Thyroid gland (tissue), 7 donors: ENCODE data around the genes CSNK1G1 and PCLAF.

DNA sequence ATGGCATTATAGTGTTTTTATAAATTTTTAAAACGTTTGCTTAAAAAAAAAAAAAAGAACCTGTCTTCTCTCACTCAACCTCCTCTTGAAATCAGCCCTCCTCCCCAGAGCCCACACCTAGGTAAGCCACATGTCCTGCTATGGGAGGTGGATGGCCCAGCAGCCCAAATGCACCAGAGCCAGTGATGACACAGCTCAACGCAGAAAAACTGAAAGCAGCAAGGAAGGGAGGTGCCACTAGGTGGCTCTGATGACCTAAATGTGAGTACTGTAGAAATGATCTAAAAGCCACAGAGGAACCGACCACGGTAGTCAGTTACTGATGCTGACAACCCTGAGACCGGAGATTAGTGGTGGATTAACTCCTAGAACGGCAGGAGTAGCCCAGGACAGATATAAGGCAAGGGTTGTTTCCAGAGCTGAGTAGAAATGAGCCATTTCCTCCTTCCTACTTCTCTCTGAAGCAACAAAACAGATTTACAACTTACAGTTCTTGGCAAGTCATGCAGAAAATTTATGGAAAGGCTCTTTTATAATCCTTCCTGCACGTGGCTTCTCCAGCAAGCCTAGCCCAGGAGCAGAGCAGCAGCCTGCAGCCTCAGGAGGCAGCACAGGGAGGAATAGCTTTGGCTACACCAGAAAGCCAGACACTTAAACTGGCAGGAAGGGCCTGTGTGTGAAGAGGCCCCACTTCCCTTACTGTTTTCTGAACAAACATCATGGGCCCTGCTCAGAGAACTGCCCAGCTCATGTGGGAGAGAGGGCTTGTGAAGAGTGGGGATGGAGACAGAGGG, 13.1 kb downstream of the FBXL22 start:
- PRO-cap, 2 experiments, result peak in 2 of 2 experiments; most common plus-strand start position 284 of the sequence (in 2)
- RAMPAGE, long total RNA, 5 experiments, result no peak in any of the 5 experiments

DNA sequence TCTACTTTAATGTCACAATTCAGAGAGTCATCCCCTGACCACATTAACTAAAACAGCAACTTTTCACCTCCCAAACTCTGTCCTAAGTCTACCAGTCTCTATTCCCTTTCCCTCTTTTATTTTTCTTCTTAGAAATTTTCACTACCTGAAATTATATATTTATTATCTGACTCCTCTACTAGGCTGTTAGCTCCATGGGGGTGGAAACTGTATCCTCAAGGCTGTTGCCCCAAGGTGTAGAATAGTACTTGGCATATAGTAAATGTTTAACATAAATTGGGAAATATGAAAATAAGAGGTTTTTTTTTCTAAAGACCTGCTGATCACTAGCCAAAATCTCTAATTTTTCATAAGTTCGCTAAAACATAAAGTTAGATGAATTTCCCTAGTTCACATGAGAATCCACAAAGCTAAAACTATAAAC, 59.7 kb downstream of the HERC1 start:
- PRO-cap, 2 experiments, result no peak in any of the 2 experiments
- RAMPAGE, long total RNA, 5 experiments, result no peak in any of the 5 experiments

GRCh38 chr15:63832999-63833656, 620 bp downstream of the HERC1 start:
- PRO-cap, 2 experiments, result peak in 2 of 2 experiments; most common plus-strand start chr15:63833291 (in 2); most common minus-strand start chr15:63833509 (in 2)
- RAMPAGE, long total RNA, 5 experiments, result no peak in any of the 5 experiments

DNA sequence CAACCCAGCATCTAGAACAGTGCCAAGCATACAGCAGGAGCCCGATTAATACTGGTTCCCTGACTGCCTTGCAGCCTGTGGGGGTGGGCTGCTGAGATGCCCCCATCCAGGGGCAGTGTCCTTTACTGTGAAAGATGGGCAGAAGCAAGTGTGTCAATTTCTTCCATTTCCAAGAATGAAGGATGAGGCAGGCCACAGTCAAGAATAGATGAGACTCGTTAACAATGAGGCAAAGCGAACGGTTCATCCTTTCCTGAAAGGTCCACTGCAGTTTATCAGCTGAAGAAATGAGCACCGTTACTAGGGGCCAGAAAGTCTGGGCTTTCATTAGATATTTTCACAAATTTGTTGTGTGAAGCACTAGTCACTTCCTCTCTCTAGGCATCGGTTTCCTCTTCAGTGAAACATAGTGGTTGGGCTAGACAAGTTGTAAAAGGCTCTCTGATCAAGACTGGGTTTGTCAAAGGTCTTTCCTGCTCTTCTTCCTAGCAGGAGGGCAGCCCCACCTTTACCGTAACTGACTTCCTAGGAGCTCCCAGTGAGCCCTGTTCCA, 72.1 kb upstream of the HERC1 start:
- PRO-cap, 2 experiments, result no peak in any of the 2 experiments
- RAMPAGE, long total RNA, 5 experiments, result no peak in any of the 5 experiments

- PRO-cap, 2 experiments, result no peak in any of the 2 experiments
- RAMPAGE, long total RNA, 5 experiments, result no peak in any of the 5 experiments
Observed at GRCh38 chr15:63927982-63929094, 94.6 kb upstream of the HERC1 start.

DNA sequence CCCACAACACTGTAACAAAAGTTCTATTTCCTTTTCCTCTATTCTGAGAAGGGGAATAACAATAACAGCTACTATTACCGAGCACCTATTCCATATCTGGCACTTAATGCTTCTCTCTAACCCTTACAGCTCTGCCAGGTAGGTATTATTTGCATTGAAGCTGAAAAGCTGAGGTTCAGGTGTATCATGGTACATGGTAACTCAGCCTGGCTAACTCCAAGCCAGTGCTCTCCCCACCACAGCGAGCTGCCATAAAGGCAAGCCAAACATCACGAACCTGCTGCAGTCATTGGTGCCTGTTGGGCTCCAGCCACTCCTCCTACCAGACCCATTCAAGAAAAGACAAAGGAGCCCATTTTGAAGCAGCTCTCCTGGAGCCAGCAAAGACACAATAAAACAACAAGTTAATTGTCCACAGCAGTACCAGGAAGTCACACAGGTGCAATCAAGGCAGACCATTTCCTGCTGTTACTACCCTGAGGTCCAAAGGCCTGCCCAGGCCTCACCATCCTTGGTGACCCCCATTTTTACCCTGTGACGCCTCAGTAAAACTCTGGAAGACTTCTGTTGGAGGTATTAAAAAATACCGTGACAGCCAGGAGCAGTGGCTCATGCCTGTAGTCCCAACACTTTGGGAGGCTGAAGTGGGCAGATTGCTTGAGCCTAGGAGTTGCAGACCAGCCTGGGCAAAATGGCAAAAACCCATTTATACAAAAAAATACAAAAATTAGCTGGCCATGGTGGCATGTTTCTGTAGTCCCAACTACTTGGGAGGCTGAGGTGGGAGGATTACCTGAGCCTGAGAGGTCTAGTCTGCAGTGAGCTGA, 77.5 kb downstream of the DAPK2 start:
- PRO-cap, 2 experiments, result no peak in any of the 2 experiments
- RAMPAGE, long total RNA, 5 experiments, result no peak in any of the 5 experiments

DNA sequence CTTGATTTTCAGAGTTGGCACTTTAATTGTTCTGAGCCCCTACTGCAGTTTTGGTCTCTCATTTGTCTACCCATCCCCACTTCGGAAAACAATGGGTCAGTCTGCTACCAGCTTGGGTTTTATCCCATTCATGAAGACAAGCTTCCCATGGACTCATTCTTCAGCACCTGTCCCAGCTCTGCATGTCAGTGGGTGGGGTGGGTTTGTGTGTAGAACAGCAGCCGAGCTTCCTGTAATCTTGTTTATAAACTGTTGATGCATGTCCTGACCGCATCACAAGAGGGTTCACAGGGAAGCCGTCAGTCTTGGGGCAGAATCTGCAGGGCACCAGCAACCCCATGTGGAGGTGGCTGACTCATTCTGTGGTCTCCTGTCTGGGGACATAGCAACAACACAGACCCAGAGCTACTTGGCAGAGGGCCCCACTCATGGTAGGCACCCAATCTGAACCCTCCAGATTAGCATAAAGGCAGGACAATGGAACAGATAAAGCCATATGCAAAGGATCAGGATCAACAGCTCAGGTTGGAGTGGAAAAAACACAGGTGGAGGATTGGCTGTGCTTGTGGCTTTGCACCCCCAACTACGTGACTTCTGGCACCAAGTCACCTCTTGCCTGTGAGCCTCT, 35.6 kb downstream of the DAPK2 start:
- PRO-cap, 2 experiments, result peak in 2 of 2 experiments; most common plus-strand start position 302 of the sequence (in 1); most common minus-strand start position 184 of the sequence (in 2)
- RAMPAGE, long total RNA, 5 experiments, result no peak in any of the 5 experiments

GRCh38 chr15:64013643-64014095, 32.6 kb downstream of the DAPK2 start:
- PRO-cap, 2 experiments, result no peak in any of the 2 experiments
- RAMPAGE, long total RNA, 5 experiments, result no peak in any of the 5 experiments

DNA sequence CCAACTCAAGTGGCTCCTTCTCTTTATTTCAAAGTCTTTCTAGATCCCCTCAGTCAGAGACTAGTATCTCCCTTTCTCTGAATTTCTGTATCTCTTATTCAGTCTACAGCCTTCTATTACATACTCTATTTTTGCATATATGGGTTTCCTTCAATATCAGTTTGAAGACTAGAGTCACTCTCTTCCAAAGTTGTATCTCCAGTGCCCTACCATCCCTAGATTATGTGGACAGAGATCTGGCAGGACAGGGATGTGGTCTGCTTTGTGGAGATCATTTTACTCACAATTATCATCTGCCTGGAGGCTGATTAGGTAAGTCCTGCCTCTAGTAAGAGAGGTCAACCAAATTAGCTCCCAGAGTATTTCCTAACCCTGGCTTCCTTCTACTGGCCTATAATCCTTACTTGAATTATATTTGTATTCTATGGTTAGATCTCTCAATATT, 1.2 kb downstream of the CIAO2A start:
- PRO-cap, 2 experiments, result no peak in any of the 2 experiments
- RAMPAGE, long total RNA, 5 experiments, result no peak in any of the 5 experiments

DNA sequence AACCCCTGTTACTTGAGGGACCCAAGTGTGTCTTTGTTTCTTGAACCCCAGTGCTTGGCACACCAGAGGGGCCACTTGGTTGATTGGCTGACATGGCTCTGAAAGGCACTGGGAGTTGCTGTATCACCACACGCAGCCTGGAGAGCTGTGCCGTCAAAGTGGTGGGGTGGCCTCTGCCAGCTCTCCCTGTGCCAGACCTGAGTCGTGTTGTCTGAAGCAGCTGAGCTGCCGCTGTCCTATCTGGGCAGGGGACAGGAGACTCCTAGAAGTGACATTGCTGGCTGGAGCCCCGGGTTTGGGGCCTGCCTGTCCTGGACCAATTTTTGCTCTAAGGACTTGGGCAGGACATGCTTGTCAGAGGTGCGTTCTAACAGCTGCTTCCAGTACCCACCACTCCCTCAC, 5.5 kb upstream of the SNX22 start:
- PRO-cap, 2 experiments, result no peak in any of the 2 experiments
- RAMPAGE, long total RNA, 5 experiments, result no peak in any of the 5 experiments

DNA sequence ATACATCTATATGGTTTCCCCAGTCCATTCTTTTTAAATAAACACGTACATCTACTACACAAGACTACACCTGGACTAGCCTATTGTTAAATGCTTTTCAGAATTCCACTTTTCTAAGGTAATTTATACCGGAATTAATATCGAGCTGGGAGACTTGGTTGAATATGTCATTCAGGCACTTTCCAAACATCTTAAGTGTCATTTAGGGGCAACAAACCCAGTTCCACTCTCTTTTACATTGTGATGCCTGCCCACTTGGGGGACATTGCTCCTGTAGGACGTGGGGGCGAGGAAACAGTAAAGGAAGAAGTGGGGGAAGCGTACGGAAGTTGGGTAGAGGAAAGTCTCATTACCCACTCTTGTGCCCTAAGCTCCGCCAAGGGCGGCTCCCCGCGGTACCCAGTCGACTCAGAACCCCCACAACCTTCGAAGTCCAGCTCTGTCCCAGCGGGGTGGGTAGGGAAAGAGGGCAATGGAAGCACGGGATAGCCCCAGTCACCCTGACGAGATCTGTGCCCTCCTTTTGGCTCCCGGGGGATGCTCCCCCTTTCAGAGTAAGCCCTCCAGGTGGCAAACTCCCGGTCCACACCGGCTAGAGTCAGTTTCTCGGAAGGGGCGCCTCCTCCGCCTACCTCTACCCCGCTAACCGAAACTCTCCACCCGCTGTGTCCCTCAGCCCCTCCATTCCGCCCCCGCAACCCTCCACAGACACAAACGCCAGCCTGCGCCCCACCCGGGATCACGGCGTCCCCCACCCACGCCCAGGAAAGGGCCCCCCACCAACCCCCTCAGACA, 639 bp downstream of the CSNK1G1 start:
- PRO-cap, 2 experiments, result peak in 1 of 2 experiments; most common plus-strand start position 597 of the sequence (in 1); most common minus-strand start position 512 of the sequence (in 1)
- RAMPAGE, long total RNA, 5 experiments, result no peak in any of the 5 experiments

DNA sequence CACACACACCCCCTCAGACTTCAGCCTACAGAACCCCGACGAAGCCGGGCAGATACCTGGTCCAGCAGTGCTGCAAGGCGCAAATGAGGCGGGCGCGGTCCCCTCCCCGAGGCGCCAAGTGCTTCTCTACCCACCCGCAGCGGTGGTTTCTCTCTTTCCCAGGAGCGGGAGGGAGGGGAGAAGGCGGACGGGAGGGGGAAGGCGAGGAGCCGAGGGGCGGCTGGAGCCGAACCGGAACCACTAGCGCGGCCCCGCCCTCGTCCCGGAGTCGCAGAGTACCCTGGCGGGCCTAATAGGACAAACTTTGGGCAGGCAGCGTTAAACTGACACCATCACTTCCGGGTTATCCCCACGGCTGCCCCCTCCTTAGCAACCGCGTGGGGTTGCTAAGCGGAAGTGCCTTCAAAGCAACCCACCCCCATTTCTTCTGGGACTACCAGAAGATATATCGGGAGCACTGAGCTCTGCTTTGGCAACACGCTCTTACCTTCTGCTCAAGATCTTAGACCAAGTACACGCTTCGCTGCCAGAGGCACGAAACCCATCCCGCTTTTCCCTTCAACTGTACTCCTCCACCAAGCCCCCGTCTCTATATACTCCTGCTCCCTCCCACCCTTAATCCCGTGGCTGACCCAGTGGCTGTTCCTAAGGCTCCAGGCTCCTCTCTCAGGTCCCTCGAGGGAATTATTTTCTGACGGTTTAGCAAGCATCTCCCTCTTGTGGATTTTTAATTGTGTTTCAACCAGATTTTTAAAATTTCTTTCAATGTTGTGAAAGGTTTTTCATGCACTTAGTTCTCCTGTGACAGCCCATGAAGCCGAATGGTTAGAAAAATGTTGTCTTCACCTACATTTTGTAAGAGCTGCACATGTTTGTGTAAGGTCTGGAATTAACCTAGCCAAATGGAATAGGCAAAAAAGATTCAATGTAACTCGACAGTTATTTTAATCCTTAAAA, at the start of gene CSNK1G1:
CSNK1G1 (minus strand) TSS at position 242 of the 957 bp plus-strand sequence.
- PRO-cap, 2 experiments, result peak in 2 of 2 experiments; most common plus-strand start position 432 of the sequence (in 1); most common minus-strand start position 564 of the sequence (in 2)
- RAMPAGE, long total RNA, 5 experiments, result no peak in any of the 5 experiments

DNA sequence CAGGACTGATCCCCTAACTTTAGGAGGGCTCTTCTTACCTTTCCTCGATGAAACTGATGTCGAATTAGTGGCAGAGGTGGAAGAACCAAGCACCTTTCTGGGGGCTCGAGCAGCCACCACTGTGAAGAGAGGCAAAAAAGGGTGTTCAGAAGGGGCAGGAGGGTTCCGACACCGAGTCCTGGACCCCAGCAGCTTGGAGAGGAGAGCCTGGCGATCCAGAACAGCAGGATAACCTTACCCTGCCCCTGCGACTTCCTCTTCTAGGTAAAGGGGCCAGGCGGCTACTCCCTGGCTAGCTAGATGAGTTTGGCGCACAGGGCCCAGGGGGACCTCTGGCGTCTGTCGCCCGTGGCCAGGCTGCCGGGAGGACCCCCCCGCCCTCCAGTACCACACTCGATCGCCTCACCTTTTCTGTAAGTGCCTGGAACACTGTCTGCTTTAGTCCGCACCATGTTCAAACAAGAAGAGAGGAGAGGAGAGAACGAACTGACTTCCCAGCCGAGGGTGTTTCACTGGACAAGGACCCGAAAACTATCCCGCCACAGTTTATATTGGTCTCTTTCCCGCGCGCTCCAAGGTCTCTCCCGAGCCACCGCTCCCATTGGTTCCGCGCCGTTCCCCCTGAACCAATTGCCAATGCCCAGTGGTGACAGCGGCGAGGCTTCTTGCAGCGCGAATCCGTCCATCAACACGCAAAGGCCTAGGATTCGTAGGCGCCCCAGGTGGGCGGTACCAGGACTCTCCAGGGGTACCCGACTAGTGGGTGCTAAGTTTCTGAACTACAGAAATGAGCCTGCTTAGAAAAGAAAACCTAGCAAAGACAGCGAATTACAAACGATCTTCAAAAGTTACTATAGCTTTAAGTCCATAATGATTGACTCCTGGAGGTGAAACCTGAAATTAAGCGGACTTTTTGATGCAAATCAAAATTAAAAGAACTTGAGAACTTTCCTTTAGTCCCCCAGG, at the start of gene PCLAF:
PCLAF (minus strand) TSS at position 522 of the 966 bp plus-strand sequence.
- PRO-cap, 2 experiments, result peak in 1 of 2 experiments; most common minus-strand start position 371 of the sequence (in 1)
- RAMPAGE, long total RNA, 5 experiments, result no peak in any of the 5 experiments

GRCh38 chr15:64406184-64406629, 18.6 kb downstream of the TRIP4 start:
- PRO-cap, 2 experiments, result no peak in any of the 2 experiments
- RAMPAGE, long total RNA, 5 experiments, result no peak in any of the 5 experiments

- PRO-cap, 2 experiments, result no peak in any of the 2 experiments
- RAMPAGE, long total RNA, 5 experiments, result no peak in any of the 5 experiments
Observed at GRCh38 chr15:64717378-64717974, 57.9 kb downstream of the RBPMS2 start.

GRCh38 chr15:64776056-64776835, 857 bp upstream of the RBPMS2 start:
- PRO-cap, 2 experiments, result no peak in any of the 2 experiments
- RAMPAGE, long total RNA, 5 experiments, result no peak in any of the 5 experiments

DNA sequence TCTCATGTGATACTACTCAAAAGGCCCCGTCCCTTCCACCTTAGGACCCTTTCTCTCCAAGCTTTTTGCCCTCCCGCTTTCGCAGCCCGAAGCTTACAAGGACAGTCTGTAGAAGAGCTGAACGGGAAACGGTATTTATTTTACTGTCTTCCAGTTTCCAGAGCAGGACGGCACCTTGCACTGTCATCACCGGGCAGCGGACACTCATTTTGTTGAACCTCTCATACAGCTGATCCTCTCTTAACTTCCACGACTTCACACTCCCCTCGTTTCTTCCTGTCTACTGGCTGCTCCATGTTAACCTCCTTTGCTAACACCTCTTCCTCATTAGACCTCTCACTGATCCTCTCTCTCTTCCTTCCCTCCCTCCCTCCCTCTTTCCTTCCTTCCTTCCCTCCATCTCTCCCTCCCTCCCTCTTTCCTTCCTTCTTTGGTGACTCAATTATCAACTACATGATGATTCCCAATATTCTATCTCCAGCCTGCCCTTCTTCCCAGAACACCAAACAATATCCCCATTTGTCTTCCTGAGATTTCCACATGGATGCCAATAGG, 5.5 kb upstream of the PLEKHO2 start:
- PRO-cap, 2 experiments, result no peak in any of the 2 experiments
- RAMPAGE, long total RNA, 5 experiments, result no peak in any of the 5 experiments

GRCh38 chr15:64842435-64842981, 793 bp downstream of the PLEKHO2 start:
- PRO-cap, 2 experiments, result peak in 2 of 2 experiments; most common plus-strand start chr15:64842843 (in 2); most common minus-strand start chr15:64842671 (in 1)
- RAMPAGE, long total RNA, 5 experiments, result start-site peak on the minus strand in 1 of 5 experiments, at chr15:64842661-64842739 at its widest, 6 reads per replicate

GRCh38 chr15:64856449-64857343, 15.0 kb downstream of the PLEKHO2 start:
- PRO-cap, 2 experiments, result no peak in any of the 2 experiments
- RAMPAGE, long total RNA, 5 experiments, result no peak in any of the 5 experiments

DNA sequence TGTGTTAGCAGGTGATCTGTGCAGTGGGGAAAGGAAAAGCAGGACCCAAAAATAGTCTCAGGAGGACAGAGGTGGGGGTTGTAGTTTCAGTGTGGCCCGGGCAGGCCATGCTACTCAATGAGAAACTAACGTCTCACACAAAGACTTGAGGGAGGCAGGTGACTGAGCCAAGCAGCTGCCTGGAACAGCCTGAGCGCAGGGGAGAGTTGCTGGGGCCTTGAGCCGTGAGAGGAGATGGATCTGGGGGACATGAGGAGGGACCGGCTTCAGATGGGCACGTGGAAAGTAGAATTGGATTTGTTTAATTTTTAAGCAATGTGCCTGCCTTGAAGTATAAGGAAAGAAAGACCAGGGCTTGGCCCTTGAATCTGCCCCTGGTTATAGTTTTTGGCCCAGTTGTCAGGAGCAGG, 18.6 kb downstream of the ANKDD1A start:
- PRO-cap, 2 experiments, result no peak in any of the 2 experiments
- RAMPAGE, long total RNA, 5 experiments, result no peak in any of the 5 experiments